Placental pericyte (primary cell): ENCODE data around the gene EIF6.

GRCh38 chr20:35284110-35285145 lies at the start of gene EIF6:
EIF6 (minus strand) TSS chr20:35284772.
- CAGE, long polyA plus RNA, result no peak

GRCh38 chr20:35326950-35327675 lies 34.9 kb upstream of the FAM83C start:
- CAGE, long polyA plus RNA, result no peak

GRCh38 chr20:35611453-35611890 lies 4.2 kb upstream of the SPAG4 start:
- CAGE, long polyA plus RNA, result no peak

GRCh38 chr20:35714172-35714553 lies 15.0 kb downstream of the ROMO1 start:
- CAGE, long polyA plus RNA, result no peak

DNA sequence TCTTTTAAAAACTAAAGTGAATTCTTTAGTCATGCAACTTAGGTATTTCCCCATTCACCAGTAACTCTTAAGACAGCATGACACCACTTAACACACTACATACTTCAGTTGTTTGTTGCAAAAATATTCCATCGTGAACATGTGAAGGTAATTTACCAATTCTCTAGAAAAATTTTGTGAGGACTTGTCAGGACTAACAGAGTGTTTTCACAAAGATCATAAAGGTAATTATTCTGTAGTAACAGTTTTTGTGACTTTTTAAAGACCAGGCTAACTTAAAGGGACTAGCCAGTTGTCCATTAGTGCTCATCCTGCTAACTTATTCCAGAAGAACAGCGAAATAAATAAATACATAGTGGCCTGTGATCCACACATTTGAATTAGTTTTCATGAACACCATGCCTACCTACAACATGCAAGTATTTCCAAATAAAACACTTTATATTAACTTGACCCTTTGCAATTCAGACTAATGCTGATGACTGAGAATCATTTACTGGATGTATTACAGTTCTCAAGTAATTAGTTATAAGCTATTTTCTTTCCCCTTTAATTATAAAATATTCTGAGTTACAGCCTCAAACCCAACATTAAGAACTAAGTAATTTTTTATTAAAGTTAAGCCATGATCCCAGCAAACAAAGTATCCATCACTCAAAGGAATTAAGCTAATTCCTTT lies 11.9 kb downstream of the RBM39 start:
- CAGE, long polyA plus RNA, result no peak

DNA sequence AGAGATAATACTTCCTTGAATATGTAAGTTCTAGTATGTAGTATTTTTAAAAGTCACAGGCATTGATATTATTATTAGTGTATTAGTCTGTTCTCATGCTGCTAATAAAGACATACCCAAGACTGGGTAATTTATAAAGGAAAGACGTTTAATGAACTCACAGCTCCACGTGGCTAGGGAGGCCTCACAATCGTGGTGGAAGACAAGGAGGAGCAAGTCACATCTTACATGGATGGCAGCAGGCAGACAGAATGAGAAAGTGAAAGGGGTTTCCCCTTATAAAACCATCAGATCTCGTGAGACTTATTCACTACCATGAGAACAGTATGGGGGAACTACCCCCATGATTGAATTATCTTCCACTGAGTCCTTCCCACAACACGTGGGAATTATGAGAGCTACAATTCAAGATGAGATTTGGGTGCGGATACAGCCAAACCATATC lies 5.0 kb upstream of the SCAND1 start:
- CAGE, long polyA plus RNA, result no peak

GRCh38 chr20:36092425-36093112 lies 62.0 kb upstream of the EPB41L1 start:
- CAGE, long polyA plus RNA, result no peak

DNA sequence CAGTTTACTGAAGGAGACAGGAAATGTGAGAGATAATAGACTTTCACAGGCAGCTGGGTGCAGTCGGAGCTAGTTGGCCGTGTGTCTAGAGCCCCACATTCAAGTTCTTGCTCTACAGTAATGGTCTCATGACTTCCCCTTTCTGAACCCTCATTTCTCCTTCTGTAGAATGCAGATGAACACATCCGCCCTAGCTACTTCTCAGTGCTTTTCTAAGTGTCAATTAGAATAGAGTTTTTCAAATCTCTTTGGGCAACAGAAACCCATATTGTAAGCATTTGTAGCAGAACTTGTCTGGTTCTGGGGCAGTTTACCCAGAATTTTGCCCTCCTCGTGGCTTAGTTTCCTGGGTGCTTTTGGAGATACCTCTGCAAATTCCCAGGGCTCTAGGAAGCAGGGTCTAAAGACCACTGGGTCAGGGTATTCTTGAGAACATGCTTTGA lies 40.5 kb upstream of the EPB41L1 start:
- CAGE, long polyA plus RNA, result no peak

DNA sequence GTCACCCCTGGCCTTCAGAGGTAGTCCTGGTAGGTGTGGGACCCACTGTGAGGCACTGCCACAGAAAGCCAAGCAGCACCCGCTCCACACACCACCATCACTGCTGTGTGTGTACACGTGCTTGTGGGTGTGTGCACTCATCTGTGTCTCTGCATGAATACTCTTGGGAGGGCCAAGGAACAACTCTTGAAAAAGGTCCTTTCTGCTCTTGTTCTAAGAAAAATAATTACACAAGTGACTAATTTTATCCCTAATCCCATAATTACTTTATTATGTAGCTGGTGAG lies 21.8 kb upstream of the EPB41L1 start:
- CAGE, long polyA plus RNA, result no peak

DNA sequence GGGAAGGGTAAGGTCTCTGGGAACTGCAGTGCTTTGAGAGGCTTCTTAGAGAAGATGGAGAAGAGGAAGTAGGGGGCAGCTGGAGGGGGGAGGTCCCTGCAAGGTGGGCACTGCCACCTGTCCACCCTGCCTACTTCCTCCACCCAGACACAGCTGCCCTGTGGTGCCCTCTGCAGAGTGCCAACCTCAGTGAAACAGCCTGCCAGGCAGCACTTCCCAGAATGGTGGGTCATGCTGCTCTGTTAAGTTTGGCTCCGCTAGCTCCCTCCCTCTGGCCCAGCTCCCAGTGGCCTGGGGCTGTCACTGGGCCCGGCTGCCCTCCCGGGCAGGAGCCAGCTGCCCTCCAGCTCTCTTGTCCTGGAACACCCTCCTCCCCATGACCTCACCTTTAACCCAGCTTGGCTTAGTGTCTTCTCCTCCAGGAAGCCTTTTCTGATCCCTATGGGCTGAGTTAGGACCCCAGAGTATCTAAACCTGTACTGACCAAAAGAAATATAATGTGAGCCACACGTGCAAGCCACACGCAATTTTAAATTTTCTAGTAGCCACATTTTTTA lies 5.0 kb upstream of the EPB41L1 start:
- CAGE, long polyA plus RNA, result no peak

DNA sequence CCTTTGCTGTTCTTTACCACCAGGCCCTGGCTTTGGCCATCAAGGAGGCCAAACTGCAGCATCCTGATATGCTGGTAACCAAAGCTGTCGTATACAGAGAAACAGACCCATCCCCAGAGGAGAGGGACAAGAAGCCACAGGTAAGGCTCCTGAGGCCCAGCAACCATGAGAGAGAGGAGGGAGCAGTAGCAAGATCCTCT lies 14.1 kb upstream of the AAR2 start:
- CAGE, long polyA plus RNA, result no peak

GRCh38 chr20:36235623-36236233 lies 550 bp upstream of the AAR2 start:
- CAGE, long polyA plus RNA, result no peak

- CAGE, long polyA plus RNA, result no peak
These were observed 19.7 kb downstream of the AAR2 start for GRCh38 chr20:36255889-36256405.

DNA sequence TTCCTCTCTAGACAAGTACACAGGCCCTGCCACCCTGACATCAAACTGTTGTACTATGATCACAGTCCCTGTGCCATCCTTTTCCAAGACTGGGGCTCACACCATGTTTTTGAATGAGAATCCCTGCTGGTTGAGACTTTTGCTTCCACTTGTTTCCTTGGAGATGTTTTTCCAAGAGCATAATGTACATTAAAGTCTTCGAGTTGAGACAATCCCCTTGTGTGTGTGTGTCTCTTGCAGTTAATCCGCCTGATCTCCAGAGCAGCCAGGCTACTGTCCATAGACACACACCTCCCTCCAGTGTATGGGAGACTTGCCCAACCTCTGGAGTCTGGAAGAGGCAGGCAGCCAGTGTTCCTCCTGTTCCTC lies 20.4 kb downstream of the AAR2 start:
- CAGE, long polyA plus RNA, result no peak

DNA sequence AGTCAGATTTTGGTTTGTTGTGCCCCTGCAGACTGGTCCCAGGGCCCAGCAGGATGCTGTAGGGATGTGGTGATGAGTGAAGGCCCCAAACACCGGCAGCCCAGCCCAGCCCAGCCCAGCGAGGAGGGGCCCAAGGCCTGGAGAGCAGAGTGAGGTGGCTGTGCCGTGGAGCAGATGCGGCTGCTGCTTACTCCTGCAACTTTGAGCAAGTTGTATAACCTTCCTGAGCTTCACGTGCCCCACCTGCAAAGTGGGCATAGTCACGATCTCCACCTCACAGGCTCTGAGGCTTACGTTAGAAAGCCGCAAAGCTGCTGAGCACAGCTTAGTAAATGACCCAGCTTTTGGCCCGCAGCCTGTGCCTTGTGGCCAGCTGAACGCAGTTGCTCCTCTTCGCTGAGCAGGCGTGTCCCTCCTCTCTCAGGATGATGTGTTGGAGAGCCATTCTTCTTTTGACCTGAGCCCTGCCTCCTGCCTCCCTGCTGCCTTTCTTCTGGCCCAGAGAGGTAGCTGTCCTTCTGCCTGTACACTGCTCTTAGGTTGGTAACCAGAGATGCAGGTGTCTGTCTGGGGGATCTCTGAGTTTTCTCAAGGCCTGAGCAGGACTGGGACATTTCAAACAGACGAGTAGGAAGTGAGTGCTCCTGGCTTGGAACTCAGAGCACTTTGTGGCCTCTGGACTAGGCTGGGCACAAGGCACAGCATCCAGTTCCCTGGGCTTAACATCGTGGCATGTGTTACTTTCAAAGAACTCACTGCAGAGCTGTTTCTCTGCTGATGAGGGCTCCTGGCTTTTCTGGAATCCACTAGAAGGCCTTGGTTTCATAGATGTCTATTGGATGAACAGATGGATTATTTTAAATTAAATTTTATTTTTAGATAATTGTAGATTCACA lies 47.5 kb upstream of the MYL9 start:
- CAGE, long polyA plus RNA, result no peak

- CAGE, long polyA plus RNA, result no peak
These were observed 27.6 kb upstream of the MYL9 start for GRCh38 chr20:36513579-36514160.

DNA sequence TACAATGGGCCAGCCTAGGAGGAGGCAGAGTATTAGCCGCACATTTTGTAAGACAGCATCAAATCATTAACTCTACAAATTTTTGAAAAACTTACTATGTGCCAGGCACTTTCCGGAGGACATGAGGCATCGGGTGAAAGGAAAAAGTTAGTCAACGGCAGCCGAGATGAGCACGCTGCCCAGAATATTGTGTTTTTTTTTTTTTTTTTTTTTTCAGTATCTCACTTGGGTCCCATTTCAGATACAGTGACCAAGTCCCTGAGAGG lies 1.4 kb downstream of the SLA2 start:
- CAGE, long polyA plus RNA, result no peak

DNA sequence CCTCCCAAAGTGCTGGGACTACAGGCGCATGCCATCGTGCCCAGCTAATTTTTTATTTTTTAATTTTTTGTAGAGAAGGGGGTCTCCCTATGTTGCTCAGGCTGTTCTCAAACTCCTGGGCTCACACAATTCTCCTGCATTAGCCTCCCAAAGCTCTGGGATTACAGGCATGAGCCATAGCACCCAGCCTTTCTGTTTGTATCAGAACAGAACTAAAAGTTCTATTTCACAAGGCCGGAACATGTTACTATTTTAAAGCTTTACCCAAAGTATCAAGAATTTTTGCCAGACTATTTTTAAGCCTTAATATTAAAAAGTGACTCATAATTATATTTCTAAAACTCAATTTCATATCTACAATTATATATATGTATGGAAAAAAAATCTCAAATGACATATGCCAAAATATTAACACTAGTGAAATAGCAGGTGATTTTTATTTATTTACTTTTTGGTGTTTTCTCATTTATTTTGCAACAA lies 42.3 kb downstream of the NDRG3 start:
- CAGE, long polyA plus RNA, result no peak

DNA sequence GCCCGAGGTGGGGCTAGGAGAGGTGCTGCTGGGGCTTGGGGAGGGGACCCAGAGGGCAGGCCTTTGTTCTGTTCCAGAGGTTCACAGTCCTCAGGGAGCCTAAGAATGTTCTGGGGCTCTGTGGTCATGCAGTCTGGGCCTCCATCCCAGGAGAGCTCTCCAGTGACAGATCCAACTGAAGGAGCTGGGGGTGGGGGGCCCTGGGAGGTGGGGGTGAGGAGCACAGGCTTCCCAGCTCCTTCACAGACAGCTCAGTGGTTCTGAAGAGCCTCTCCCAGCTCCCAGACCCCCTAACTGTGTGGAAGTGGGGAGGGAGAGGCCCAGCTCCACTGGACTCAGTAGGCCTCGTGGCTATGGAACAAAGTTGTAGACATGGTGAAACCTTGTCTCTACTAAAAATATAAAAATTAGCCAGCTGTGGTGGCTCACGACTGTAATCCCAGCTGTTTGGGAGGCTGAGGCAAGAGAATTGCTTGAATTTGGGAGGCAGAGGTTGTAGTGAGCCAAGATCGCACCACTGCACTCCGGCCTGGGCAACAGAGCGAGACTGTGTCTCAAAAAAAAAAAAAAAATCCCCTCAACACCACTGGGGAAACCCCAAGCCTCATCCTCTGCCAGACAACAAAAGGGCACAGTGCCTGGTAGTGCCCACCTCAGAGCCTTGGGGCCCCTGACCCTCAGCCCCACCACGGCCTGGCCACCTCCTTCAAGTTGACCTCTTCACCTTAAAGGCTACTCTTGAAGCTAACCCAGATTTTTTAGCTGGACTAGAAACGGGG lies 17.5 kb downstream of the SOGA1 start:
- CAGE, long polyA plus RNA, result no peak

- CAGE, long polyA plus RNA, result no peak
These were observed 1.4 kb upstream of the SOGA1 start for GRCh38 chr20:36864763-36865194.